Prostate gland (tissue), 2 donors: ENCODE data around the gene VPS54.

DNA sequence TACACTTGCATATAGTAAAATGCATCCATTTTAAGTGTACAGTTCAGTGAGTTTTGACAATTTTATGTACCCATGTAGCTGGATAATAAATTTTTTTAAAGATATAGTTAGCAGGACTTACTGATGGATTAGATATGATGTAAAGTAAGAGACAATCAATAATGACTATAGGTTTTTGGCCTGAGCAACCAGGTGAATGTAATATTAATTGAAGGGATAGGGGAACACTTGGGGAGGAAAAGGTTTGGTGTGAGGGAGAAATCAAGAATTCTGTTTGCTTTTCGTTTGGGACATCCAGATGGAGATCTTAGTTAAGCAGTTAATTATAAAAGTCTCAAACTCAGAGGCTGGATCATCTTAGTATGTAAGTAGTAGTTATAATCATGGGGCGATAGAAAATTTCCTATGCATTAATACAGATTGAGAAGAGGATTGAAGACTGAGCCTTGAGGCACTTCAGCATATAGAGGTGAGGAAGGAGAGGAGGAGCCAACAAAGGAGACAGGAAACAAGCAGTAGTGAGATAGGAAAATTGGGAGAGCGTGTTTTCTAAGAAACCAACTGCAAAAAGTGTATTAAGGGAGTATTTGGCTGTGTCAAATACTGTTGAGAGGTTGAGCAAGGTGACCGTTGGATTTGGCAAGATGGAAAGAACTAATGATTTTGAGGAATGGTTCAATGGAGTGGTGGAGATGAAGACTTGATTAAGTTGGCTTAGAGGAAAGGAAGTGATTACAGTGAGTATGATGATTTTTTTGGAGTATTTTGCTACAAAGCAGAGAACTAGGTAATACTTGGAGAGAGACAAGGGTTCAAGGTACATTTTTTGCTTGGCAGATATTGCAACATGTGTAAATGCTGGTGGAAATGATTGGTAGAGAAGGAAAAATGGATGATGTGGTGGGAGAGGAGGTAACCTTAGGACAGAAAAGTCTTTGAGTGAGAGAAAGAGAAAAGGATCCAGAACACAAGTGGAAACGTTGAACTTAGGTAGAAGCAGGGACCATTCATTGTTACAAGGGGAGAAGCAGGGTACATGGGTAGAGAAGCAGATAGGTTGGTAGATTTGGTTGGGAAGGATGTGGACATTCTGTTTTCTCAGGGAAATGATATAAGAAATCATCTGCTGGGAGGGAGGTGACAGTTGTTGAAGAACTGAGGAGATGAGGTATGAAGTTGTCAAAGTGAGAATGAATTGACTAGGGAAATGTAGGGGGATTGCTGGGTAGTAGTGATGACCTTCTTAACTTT, 6.1 kb downstream of the EHBP1 start:
- PRO-cap = no peak
- RAMPAGE, long total RNA, 2 experiments = no peak in any of the 2 experiments

DNA sequence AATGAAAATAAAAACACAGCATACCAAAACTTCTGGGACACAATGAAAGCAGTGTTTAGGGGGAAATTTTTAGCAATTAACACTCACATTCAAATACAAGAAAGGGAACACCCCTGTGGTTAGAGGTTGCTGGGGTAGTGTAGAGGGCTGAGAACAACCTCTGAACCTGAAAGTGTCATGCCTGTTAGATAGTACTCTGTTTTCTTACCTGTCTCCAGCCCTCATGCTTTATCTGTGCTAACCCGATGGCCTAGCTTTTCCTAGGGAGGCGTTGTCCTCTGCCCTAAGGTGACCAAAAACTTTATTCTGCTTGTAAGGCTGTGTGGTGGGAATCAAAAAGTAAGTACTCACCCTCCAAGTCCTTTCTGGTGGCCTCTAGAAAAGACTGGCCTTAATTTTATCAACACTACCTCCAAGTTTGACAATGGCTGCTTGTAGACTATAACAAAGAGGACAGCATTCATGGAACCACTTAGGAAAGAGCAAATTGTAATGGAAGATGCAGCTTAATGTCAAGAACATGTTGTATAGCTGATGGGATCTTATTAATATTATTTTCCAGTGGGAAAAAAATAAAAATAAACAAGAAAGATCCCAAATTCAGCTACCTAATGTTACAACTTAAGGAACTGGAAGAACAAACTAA, 122.5 kb upstream of the OTX1 start:
- PRO-cap = no peak
- RAMPAGE, long total RNA, 2 experiments = no peak in any of the 2 experiments

DNA sequence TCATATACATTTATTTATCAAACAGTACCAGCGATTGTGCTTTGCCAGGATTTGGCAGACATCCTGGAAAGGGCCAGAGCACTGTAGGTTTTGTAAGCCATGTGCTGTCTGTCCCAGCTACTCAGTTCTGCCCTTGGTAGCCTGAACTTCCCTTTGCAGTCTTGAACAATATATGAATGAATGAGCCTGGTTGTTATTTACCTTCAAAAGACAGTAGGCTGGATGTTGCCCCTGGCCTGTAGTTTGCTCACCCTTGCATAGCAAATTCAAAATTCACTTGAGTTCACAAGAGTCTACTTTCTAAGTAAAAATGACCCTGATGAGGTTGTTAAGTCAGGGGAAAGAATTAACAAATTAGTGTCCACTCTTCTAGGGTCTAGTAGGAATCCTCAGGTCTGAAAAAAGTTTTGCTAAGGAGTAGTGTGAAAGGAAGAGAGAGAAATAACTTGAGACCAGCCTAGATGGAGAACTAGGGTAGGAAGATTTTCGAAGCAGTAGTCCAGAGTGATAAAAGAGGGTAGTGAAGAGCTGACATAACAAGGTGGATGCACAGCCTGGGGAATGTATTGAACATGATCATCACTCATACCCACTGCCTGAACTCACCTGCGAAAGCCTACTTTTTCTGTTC, 68.3 kb upstream of the OTX1 start:
- PRO-cap = no peak
- RAMPAGE, long total RNA, 2 experiments = no peak in any of the 2 experiments

GRCh38 chr2:64018514-64019627, at the start of gene VPS54:
Gene VPS54 (minus strand): TSS chr2:64019428.
- PRO-cap = bidirectional peak, plus-strand start at chr2:64019141, minus-strand start at chr2:64019058; bidirectional peak, plus-strand start at chr2:64019540, minus-strand start at chr2:64019368
- RAMPAGE, long total RNA, 2 experiments = start-site peak on the minus strand in 1 of 2 experiments, at chr2:64019017-64019435 at its widest, 18 to 26 reads per replicate

GRCh38 chr2:64021526-64022080, 2.4 kb upstream of the VPS54 start:
- PRO-cap = no peak
- RAMPAGE, long total RNA, 2 experiments = no peak in any of the 2 experiments

DNA sequence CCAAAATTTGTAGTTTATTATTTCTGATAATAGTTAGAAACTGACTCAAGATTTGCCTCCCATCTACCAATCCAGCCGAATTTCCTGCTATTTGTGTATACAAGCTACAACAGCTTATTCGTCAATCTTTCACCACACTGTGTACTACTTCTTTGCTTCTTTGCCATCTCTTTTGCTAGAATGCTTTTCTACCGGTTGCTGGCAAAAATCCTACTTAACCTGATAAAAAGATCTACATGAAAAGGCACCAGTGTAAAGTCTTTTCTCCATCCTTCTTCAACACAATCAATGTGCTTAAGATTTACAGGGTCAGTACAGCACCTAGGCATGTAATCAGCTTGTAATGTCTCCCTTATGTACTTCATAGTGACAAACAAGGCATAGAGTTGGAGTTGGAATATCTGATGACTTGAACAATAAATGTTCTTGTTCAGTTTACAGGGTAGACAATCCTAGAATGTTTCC, 45.9 kb downstream of the PELI1 start:
- PRO-cap = no peak
- RAMPAGE, long total RNA, 2 experiments = no peak in any of the 2 experiments

DNA sequence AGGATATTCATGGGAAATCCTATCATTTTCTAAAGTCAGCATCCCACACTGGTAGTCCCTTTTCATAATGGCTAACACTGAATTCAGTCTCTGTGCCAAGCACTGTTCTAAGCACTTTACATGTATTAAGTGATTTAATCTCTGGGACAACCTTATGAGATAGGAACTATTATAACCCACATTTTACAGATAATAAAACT, 27.9 kb downstream of the PELI1 start:
- PRO-cap = no peak
- RAMPAGE, long total RNA, 2 experiments = no peak in any of the 2 experiments

DNA sequence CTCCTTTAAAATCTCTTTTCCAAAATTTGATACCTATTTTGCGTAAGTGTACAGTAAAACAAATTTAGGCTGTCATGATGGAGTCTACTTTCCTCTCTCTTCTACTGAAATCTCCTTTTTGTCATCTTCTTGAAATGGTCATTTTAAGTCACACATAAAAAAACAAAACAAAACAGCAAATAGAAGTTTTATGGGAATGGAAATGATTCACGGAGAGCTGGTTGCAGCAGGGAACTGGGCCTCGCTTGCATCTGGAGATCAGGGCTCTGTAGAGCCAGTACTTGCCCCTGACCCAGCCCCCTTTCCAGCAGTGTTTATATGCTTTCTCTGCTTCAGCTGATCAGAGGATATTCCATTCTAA, 59.2 kb upstream of the PELI1 start:
- PRO-cap = no peak
- RAMPAGE, long total RNA, 2 experiments = no peak in any of the 2 experiments

GRCh38 chr2:64260551-64261227, 116.5 kb upstream of the PELI1 start:
- PRO-cap = no peak
- RAMPAGE, long total RNA, 2 experiments = no peak in any of the 2 experiments

DNA sequence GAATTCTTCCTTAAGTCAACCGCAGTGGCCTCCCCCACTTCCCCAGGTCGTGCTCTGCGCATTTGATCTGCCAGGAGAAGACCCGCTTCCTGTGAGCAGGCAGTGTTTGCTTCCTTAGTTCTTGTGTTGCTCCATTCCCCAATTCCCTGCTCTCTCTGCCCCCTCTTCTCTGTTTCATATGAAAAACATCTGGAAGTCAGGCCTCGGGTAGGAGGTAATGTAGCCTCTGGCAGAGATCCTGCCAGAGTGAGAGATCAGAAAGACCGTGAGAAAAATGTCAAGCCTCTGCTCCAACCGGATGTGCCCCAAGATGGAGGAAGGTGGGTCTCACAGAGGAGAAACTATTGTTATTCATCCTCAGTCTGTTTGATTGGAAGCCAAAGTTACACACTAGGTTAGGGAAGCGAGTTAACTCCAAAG, 144.3 kb upstream of the PELI1 start:
- PRO-cap = no peak
- RAMPAGE, long total RNA, 2 experiments = no peak in any of the 2 experiments

- PRO-cap = no peak
- RAMPAGE, long total RNA, 2 experiments = no peak in any of the 2 experiments
Observed at GRCh38 chr2:64607857-64608470, 45.7 kb downstream of the SERTAD2 start.

DNA sequence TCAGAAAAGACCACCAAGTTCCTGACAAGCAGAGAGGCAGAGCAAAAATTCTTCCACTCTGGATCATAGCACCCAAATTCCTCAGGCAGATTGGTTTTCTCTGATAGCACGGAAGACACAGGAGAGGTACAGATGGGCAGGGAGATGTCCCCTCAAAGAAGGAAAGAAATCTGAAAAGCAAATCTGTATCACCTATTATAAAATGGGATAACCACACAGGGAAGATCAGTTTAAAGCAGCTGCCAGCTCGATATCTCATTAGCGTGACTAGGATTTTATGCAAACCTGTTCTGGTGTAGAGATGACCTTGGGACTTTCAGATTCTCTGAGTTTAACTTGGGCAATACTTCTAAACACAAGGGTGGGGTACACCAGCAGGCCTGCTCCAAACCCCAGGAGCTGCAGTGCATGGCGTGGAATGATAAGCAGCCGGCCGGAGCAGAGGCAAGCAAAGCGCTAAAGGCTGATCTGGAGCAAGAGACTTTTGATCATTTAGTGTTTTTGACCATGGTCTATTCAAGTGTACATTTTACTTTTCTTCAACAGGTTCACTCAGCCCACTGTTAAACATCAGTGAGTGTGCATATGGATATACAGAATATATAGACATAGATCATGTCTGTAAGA, 4.7 kb downstream of the SERTAD2 start:
- PRO-cap = no peak
- RAMPAGE, long total RNA, 2 experiments = no peak in any of the 2 experiments

GRCh38 chr2:64731081-64731256, 77.3 kb upstream of the SERTAD2 start:
- PRO-cap = no peak
- RAMPAGE, long total RNA, 2 experiments = no peak in any of the 2 experiments

GRCh38 chr2:64750491-64751107, 96.9 kb upstream of the SERTAD2 start:
- PRO-cap = bidirectional peak, plus-strand start at chr2:64750803, minus-strand start at chr2:64750698; bidirectional peak, plus-strand start at chr2:64751597, minus-strand start at chr2:64750905
- RAMPAGE, long total RNA, 2 experiments = start-site peak on the minus strand in 1 of 2 experiments, at chr2:64750848-64750917 at its widest, 14 reads per replicate

- PRO-cap = no peak
- RAMPAGE, long total RNA, 2 experiments = no peak in any of the 2 experiments
Observed at GRCh38 chr2:64770775-64771232, 117.1 kb upstream of the SERTAD2 start.

DNA sequence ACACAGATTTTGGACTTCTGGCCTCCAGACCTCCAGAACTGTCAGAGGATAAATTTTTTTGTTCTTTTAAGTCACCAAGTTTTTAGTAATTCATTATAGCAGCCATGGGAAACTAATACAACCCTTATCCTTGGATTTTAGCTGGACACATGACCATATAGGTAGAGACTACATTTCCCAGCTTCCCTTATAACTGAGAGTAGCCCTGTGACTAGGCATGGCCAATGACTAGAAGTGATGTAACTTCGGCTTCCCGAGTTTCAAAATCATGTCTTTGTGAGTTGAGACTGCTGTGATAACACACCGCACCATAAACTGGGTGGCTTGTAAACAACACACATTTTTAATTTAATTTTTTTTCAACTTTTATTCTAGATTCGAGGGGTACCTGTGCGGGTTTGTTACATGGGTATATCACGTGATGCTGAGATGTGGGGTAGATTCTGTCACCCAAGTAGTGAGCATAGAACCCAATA, 134.0 kb upstream of the SERTAD2 start:
- PRO-cap = no peak
- RAMPAGE, long total RNA, 2 experiments = no peak in any of the 2 experiments

DNA sequence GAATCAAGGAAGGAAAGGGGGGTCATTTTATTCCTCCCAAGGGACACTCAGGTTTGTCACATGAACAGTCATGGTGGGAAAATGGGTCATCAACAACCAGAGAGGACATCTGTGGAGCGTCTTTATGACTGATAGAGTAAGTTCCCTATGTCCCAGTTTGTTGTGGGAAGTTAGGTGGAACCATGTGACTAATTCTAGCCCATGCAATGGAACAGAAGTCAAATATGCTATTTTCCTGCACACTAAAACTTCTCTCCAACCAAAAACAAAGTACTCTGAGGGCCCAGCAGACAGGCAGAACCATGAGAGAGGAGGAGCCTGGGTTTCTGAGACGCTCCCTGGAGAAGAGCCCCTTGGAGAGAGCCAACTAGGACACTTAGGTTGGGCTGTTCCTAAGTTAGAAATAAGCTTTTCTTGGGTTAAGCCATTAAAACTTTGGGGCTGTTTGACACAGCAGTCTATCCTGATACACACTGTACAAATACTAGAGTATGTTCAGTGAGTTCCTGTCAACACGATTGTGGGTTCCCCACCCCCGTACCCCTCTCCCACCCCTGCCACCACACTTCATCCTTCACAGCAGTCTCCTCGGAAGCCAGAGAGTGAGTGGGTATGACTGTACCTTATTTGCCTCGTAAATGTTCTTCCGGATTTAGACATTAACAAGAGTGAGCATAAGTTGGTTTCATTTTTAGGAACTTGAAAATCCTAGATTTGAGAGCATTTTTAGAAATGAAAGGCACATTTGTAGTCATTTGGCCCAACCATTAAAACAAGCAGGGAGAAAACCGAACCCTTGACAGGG, 165.9 kb upstream of the SERTAD2 start:
- PRO-cap = bidirectional peak, plus-strand start at position 591 of the sequence, minus-strand start at position 483 of the sequence
- RAMPAGE, long total RNA, 2 experiments = no peak in any of the 2 experiments

GRCh38 chr2:64837970-64838679, 151.1 kb upstream of the SLC1A4 start:
- PRO-cap = no peak
- RAMPAGE, long total RNA, 2 experiments = no peak in any of the 2 experiments

DNA sequence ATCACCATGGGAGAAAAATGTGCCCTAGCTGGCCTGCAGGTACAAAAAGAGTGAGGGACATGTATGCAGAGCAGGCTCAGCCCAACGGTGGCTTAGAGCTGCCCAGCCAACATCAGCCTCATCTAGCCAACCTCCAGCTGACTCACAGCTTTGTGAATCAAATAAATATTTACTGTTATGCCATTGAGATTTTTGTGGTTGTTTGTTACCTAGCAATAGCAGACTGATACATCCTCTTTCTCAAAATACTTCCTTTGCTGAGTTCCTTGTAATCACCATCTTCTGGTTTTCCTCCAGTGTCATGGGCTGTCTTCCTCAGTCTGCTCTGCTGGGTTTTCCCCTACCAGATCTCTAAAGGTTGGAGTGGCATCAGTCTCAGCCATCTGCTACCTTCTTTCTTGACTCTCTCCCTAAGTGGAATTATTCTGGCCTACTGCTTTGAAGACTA, 126.6 kb upstream of the SLC1A4 start:
- PRO-cap = no peak
- RAMPAGE, long total RNA, 2 experiments = no peak in any of the 2 experiments

DNA sequence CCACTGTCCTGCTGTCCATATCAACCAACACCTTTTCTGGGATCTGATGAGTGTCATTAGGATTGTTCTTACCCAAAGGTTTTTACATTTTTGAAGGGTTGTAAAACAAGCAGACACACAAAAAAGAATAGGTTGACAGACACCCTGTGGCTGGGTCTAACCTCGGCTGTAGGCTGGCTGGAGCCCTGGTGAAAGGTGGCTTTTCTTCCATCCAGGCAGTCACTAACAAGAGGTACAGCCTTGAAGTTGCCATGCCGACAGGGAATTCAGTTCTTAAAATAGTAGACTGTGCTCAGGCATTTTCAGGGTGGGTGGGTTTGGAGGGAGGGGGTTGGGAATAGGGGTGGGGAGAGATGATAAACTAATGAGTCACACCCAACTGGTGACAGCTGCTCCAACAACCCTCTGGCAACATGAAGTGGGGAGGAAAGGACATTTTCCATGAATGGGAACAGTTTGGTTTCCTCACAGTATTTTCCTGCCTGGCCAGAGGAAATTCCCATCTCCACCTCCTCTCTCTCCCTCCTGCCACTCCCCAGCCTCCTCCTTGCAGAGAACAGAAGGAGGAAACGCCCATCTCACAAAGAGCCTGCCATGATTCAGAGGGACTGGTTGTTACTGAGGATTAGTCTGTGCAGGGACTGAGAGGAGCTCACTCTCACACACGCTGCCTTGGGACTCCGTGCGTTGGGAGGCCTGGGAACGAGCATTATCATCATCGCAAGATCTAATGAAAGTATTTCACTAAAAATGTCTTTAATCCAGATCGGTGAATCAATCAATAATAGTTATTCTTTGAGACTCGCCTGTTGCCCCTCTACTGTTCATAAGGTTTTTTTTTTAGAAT, 113.0 kb upstream of the SLC1A4 start:
- PRO-cap = unidirectional peak, plus-strand start at position 628 of the sequence
- RAMPAGE, long total RNA, 2 experiments = no peak in any of the 2 experiments